Fibroblast of villous mesenchyme (primary cell): Measurements from ENCODE around the gene TAS2R60.

DNA sequence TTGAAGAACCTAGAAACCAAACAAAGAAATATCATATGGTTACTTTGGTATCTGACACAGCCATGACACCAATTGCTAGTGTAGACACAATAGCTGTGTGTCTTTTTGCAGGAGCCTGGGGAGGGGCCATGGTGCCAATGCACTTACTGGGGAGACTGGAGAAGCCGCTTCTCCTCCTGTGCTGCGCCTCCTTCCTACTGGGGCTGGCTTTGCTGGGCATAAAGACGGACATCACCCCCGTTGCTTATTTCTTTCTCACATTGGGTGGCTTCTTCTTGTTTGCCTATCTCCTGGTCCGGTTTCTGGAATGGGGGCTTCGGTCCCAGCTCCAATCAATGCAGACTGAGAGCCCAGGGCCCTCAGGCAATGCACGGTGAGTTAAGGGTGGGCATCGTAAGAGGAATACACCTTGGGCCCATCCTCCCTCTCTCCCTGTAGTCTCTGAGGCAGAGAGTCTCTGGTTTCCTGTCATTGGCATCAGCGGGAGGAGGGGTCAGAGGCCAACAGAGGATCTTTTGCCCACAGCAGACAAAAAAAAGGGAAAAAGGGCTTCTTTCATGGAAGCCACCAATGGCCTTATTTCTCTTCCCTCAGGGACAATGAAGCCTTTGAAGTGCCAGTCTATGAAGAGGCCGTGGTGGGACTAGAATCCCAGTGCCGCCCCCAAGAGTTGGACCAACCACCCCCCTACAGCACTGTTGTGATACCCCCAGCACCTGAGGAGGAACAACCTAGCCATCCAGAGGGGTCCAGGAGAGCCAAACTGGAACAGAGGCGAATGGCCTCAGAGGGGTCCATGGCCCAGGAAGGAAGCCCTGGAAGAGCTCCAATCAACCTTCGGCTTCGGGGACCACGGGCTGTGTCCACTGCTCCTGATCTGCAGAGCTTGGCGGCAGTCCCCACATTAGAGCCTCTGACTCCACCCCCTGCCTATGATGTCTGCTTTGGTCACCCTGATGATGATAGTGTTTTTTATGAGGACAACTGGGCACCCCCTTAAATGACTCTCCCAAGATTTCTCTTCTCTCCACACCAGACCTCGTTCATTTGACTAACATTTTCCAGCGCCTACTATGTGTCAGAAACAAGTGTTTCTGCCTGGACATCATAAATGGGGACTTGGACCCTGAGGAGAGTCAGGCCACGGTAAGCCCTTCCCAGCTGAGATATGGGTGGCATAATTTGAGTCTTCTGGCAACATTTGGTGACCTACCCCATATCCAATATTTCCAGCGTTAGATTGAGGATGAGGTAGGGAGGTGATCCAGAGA lies 1.5 kb downstream of the TMEM139 start:
- CAGE, long polyA plus RNA = no peak

DNA sequence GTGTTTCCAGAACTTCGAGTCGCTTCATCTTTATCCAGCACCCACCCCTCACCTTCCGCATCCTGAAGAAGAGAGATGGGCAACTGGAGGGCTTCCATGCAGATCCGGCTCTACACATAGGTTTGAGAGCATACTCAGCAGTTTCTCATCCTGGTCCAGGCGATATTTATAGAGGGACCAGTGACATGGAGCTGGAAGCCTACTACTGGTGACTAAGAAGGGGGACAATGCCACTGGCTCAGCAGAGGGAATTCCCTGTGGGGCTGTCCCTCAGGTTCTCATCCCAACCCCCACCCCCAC lies 254 bp upstream of the CLCN1 start:
- CAGE, long polyA plus RNA = no peak

- CAGE, long polyA plus RNA = no peak
These were observed 2.8 kb downstream of the CLCN1 start for GRCh38 chr7:143318640-143319140.

DNA sequence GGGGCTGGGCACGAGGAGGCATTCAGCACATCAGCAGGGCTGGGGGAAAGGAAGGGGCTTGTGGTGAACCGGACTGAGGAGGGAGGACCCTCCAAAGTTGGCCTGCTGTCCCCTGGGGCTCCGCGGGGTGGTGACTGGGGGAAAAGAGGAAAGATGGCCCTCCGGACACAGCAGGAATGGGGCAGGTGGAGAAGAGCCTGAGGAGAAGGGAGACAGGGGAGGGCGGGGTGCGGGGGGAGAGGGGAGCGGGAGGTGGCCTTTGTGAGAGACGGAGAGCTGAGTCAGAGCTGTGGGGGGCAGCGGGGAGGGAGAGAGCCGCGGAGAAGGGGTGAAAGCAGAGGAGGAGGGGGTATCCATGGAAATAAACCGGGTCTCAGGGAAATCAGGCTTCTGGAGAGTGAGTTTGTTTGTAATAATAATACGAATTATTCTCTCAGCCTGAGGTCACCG lies 1.4 kb downstream of the FAM131B start:
- CAGE, long polyA plus RNA = no peak

GRCh38 chr7:143381803-143382580 lies 847 bp downstream of the ZYX start:
- CAGE, long polyA plus RNA = no peak

- CAGE, long polyA plus RNA = no peak
These were observed 1.3 kb downstream of the ZYX start for GRCh38 chr7:143382581-143382724.

DNA sequence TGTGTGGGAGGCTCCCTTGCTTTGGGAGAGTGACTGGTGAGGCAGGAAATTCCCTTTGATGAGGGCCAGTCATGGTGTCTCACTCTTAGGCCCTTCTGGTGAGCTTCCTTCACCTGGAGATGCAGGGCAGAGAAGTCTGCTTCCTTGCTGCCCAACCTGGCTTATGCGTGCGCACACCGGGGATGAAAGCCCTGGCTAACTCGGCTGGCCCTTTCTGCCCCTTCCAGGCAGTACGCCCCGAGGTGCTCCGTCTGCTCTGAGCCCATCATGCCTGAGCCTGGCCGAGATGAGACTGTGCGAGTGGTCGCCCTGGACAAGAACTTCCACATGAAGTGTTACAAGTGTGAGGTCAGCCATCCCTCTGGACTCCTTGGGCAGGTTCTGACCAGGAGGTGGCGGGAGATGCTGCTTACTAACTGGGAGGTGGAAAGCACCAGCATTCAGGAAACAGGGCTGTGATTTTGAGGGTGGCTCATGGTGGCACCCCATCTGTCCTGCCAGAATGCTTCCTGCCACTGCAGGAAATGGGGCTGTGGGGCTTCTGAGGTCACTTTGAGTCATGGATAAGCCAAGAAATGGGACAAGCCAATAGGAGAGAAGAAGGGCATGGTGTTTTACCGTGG lies 8.6 kb downstream of the ZYX start:
- CAGE, long polyA plus RNA = no peak

DNA sequence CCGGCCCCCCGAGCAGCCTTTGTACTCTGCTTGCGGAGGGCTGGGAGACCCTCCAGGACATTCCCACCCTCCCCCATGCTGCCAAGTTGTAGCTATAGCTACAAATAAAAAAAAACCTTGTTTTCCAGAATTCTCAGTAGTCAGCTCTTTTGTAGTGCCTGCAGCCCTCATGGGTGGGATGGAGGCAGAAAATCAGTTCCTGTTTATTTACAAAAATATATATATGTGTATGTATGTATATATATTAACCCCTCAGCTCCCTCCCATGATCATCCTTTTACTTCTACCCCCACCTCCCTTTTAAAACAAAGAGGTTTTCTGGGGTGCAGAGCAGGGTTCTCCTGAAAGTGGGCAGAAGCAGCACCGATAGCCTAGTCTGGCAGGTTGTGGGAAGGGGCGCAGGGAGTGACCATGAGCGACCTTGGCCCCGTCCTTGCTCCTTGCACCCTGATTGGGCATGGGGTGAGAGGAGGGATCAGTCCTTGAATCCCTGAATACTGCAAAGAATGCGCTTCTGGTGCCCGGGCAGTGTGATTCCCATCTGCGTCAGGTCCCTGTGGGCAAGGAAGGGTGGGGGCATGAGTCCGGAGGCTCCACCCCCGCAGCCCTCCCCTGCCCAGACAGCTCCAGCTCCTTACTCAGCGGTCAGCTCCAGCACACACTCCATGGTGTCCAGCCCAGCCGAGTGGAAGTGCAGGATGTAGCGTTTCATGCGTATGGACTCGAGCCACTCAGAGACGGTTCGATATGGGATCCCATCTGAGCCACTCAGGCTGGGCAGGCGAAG lies 10.0 kb downstream of the ZYX start:
- CAGE, long polyA plus RNA = no peak

GRCh38 chr7:143415634-143416344 lies 7.1 kb upstream of the EPHA1 start:
- CAGE, long polyA plus RNA = no peak

DNA sequence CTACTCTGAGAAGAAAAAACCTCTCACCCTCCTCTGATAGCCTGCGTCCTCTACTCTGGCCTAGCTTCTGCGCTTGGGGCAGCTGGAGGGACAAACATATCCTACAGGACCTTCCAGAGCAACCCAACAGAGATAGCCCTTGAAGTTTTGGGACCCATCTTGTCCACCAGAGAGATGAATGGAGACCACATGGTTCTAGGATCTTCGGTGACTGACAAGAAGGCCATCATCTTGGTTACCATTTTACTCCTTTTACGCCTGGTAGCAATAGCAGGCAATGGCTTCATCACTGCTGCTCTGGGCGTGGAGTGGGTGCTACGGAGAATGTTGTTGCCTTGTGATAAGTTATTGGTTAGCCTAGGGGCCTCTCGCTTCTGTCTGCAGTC lies at the start of gene TAS2R60:
Gene TAS2R60 (plus strand): TSS at position 175 of the 386 bp plus-strand sequence.
- CAGE, long polyA plus RNA = no peak

GRCh38 chr7:143881624-143882606 lies 20.1 kb downstream of the TCAF1 start:
- CAGE, long polyA plus RNA = no peak

DNA sequence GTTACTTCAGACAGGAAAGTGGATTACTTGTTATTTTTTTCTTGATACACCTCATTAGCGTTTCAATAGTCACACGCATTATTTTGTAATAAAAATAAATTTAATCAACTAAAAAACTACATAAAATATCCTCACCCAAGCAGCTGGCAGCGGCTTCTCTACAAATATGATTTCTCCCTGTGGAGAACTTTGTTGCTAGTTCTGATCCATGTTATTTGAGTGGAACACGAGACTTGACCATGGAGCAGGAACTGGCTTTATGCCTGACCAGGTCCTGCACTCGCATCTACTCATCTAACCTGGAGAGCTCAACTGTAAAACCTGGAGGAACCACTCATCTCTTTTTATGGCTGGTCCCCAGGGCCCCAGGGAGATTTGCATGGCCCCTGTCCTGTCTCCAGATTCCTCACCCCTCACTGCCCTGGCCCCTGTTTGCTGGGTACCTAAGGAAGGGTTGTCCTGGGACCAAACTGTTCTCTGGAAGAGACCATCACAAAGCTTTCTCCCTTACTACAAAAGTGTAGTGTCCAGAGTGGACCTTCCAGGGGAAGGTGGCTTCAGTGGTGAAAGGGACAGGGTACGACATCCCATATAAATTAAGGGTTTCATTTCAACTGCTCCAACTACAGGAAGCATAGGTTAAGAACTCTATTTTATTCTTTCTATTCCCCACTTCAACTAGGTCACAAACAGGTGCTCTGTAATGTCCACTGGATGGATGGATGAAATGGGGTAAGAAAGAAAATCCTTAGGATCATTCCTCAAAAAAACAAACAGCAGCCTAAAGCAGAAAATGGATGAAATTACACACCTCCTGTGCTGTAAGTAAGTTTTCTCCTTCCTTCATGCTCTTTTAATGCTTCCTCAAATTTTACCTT lies 15.9 kb downstream of the TCAF1 start:
- CAGE, long polyA plus RNA = no peak

DNA sequence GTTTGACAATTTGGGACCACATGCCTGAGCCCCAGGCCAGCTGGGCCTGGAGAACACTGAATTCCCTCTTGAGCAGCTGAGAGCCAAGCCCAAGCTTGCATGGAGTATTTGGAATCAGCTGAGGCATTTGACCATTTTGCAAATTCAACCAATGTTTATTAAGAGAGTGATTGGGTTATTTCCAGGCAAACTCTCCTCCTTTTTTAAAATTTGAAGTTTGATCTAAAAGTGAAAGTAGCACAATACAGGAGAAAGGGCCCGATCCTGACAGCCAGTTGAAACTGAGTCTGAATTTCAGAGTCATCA lies 109.8 kb upstream of the C7orf33 start:
- CAGE, long polyA plus RNA = no peak

GRCh38 chr7:148699420-148700476 lies 1.0 kb downstream of the CUL1 start:
- CAGE, long polyA plus RNA = no peak

- CAGE, long polyA plus RNA = no peak
These were observed 14.4 kb downstream of the PDIA4 start for GRCh38 chr7:149013970-149014169.

GRCh38 chr7:149181043-149181712 lies 14.2 kb upstream of the ZNF282 start:
- CAGE, long polyA plus RNA = no peak

DNA sequence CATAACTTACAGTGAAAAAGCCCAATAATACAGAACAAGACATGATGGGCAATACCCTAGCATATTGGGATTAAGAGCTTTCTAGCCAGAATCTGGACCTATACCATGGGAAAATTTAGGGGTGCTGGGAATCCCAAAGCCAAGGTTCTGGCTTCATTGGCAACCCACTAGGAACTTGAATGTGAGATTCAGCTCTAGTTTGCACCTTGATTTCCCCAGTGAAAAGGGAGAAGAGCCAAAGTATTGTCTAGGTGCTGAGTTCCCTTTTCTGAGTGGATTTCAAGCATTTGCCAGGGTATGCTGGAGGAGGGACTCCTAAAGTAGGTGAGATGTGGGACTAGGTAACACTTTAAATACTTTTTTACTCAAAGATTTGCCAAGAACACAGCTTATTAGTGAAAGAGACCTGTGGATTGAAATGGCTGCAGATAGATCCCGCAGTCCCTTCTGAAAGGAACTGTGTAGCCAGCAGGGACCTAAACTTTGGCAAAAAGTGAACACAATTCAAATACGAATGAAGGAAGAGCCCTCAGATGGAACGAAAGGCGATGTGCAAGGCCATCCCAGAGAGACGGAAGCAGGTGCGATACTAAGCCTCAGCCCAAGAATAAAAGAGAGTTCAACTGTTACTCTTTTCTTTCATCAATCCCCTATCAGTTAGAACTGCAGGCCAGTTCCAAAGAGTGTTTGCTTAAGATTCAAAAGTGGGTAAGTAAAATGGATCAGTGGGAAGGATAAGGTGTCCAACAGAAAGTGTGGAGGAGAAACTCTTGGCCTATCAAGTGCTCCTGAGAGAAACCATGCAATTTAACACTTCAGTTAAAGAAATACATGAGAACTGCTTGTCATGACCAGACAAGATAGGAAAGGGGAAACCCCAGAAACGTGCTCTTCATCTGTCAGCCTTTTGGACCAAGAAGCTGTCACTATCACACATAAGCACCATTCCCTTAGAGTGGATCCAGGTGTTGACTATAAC lies 13.3 kb upstream of the ZNF282 start:
- CAGE, long polyA plus RNA = no peak

GRCh38 chr7:149224863-149225304 lies 14.6 kb upstream of the ZNF212 start:
- CAGE, long polyA plus RNA = no peak

DNA sequence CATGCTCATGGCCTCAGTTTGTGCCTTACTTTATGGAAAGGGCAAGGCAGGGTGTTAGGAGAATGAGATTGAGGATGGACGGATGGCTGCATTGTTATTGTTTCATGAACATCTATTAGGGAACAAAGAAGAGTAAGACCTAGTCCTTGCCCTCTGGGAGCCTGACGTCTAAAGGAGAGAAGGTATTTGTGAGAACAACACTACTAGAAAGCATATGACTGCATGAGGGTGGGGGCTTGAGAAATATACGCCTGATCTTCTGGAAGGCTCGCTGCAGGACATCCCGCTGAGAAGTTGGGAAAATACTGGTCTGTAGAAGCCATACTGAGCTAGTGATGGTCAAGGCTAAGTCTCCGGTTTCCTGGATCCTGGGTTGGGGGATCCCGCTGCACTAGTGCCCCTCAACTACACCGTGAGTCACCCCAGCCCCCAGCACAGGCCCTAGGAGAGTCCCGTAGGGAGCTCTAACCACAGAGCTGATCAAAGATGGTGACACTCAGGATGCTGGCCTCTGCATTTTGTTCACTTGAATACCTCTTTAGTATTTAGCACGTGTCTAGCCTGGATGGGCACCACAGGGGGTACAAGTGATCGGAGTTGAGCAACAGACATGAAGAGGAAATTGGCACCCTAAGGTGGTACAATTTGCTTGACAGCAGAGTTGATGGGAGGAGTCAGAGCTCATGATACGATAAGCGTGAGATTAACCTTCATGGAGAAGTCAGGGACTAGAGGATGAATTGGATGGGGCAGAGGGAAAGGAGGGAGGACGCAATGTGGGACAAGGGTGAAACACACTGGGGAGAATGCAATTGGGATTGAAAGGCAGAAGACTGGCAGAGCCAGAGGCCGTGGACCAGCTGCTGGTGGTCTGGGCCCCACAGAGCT lies 10.1 kb upstream of the ZNF212 start:
- CAGE, long polyA plus RNA = no peak

- CAGE, long polyA plus RNA = no peak
These were observed 10.7 kb downstream of the ZNF212 start for GRCh38 chr7:149250146-149250565.